Peritoneum (tissue), 1 donor: Measurements from ENCODE around the gene TRAPPC8.

DNA sequence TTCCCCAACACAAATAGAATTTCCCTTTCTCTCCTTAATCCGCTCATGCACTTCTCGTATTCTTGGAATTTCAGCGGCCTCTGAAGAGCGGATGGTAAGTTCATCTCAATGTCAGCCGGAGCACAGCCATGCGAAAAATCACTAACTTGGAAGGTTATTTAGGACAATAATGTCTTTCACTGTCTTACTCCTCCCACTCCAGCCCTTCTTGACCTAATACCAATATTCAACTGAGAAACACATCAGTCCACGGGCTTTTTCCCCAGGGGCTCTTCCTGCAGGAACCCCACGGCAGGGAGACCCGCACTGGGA, 126.6 kb downstream of the OSBPL1A start:
- PRO-cap, result no peak

GRCh38 chr18:25503519-25504060, 151.6 kb upstream of the ZNF521 start:
- PRO-cap, result no peak

DNA sequence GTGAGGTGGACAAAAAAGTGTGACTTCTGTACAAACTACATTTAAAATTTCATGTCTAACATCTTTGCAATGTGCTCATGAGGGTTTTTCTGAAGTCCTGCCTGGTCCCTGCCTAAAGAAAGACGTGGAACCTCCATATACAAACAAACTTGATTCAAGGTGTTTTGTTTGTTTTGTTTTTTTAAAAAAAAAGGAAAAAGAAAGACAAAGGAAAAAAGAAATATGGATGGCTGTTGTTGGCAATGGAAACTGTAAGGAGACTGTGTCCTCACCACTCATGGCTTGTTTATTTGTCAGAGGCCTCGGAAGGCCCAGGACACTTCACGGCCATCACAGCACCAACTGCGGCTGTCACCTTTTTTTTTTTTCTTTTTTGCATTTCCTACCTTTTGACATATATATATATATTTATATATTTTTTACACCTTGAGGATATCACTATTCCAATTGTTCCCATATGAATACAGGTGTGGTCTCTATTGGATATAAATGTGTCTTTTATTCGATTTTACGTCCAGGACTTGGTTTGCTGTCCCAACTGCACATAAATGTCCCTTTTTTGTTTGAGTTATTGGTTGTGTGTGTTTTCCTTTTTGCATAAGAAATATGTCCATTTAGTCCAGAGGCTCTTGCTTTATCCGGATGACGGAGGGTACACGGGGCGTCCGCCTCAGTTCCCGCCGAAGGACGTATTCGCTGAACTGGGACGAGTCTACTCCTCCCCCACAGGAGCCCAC, 93.1 kb downstream of the KCTD1 start:
- PRO-cap, result no peak

GRCh38 chr18:26501072-26501522, 47.3 kb downstream of the KCTD1 start:
- PRO-cap, result no peak

DNA sequence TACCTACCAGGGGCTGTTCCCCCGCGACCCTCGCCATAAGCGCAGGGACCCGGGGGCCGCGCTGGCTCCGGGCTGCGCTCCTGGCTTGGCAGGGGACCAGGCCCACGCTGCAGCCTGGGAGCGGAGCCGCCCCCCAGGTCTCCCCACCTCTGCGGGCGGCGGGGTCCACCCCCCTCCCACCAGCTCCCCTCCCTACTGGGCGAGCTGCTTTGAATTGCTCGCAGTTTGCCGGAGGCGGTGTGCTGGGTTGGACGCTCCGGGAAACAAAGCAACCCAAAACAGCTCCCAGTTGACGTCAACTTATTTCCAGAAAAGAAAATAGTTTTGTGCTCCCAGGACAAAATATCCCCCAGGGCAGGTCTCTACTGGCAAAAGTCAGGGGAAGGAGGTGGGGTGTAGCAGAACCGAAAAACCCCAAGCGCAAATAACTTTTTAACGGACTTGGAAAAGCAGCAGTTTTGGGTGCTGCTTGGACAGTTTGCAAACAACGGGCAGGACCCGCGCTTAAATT, 2.6 kb upstream of the KCTD1 start:
- PRO-cap, result no peak

DNA sequence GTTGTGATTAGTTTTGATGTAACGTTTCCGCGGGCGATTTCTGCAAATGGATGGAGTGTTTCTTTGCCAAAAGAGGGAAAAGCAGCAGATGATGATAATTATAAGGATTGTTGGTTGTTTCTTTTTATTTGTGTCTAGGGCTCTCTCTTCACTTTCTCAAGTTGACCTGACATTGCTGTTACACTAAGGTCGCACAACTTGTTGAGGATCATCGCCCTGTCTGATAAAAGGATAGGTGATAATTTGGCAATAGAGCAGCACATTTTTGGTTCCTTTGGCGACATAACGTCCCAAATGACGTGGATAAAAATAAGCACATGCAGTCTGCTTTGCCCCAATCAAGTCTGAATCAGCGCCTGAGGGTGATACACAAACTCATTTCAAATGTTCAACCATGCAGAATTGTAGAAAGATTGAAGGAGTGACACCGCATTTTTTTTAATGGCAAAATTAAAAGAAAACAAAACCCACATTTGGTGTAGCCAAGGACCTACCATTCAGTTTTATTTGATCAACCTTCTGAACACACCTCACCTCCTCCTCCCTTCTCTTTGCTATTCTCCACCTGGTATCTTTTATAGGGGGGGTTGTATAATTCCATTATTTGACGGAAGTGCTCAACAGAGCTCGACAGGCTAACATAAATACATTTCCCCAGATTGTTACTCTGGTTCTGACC, 109.6 kb upstream of the KCTD1 start:
- PRO-cap, result no peak

DNA sequence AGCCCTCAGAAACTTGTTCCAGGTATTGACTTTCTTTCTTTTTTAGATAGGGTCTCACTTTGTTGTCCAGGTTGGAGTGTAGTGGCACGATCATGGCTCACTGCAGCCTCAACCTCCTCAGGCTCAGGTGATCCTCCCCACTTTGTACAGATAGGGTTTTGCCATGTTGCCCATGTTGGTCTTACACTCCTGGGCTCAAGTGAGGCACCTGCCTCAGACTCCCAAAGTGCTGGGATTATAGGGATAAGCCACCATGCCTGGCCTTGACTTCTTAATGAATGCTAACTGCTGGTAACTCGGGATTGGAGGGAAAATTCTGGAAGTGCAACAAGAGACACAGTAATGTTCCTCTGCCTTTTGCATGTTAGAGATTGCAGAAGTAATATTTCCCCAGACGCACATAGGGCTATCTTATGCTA, 128.8 kb downstream of the AQP4 start:
- PRO-cap, result no peak

DNA sequence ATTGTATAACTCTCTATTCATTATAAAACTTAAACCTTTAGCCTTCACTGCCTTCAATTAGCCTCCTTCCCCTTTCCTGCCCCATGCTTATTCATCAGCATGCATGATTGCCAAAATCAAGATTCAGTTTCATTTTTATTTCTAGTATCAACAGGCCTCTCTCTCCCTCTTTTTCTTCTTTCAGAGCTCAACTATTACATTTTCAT, 113.1 kb downstream of the AQP4 start:
- PRO-cap, result no peak

DNA sequence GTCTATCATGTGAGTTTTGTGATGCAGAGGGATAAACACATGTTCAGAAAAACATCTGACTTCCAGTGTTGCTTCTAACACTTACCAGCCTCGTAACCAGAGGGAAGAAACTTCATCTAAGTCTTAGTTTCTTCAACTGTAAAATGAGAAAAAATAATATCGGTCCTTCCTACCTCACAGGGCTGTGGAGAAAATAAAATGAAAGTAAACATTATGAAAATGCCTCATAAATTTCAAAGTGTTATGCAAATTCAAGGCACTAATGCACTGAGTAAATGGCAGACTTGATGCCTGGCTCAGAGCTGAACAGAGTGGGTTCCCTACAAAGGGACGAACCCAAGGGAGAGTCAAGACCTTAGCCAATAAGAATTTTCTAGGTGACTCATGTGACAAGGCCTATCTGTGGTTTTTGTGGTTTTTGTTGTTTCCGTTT, 113.1 kb upstream of the AQP4 start:
- PRO-cap, result no peak

DNA sequence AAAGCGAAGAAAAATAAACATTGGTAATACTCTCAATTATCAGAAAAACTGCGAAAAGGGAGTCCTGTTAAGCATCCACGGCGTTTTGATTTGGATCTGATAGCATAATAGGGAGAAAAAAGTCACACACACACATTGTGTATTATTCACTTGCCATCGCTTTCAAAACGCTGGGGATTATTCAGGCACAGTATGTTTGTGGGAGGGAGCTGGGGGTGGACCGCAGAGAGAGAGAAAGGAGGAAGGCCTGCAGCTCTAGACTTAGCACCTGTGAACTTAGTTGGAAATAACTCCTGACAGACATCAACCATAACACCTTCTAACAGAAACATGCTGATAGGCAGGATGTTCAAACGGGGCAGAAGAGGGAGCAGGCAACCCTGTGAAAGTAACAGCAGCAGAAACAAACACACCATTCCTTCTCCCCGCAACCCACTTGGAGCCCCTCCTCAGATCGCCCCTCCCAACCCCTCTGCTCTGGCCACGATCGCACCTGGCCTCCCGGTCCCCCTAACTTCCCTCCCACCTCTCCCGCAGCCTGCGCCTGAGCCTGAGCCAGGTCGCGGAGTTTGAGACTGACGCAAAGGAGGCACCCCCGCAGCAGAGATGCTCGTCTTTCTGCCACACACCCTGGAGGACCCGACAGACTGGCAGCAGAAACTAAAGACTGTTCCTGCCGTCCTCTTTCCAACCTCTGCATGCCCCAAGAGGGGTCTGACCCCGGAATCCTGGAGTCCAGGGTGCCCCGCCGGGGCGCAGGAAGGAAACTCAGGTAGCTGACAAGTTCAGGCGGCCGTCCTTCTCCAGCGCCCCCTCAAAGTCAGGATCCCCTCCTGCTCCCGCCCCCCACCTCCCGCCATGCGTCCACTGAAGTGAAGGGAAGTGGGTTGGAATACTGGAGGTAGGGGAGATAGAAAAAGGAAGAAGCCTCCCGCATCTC, 782 bp downstream of the CHST9 start:
- PRO-cap, result no peak

DNA sequence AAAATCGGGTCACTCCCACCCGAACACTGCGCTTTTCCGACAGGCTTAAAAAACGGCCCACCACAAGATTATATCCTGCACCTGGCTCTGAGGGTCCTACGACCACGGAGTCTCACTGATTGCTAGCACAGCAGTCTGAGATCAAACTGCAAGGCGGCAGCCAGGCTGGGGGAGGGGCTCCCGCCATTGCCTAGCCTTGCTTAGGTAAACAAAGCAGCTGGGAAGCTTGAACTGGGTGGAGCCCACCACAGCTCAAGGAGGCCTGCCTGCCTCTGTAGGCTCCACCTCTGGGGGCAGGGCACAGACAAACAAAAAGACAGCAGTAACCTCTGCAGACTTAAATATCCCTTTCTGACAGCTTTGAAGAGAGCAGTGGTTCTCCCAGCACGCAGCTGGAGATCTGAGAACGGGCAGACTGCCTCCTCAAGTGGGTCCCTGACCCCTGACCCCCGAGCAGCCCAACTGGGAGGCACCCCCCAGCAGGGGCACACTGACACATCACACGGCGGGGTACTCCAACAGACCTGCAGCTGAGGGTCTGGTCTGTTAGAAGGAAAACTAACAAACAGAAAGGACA, 325.3 kb upstream of the CHST9 start:
- PRO-cap, result no peak

- PRO-cap, result no peak
Observed at GRCh38 chr18:27993332-27993680, 183.6 kb downstream of the CDH2 start.

DNA sequence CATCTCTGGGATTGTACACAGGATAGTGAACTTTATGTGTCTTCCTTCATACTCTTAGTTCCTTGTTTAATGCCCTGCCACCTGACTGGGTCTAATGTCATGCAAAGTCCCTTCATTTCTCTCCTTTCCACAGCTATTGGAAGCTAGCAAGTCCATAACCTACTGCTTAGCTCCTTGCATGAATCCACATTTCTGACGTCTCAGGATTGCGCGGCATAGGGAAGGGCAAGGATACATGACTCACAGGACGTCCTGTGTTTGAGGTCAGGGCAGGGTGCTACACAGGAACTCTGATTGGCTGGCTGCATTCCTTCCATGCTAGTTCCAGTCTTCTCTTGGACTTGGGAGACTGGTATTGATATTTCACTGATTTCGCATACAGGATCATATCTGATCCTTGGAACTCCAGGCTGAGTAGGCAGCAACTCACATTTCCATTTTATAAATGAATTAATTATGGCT, 137.9 kb downstream of the CDH2 start:
- PRO-cap, result no peak

- PRO-cap, result no peak
Observed at GRCh38 chr18:28147554-28148131, 29.3 kb downstream of the CDH2 start.

DNA sequence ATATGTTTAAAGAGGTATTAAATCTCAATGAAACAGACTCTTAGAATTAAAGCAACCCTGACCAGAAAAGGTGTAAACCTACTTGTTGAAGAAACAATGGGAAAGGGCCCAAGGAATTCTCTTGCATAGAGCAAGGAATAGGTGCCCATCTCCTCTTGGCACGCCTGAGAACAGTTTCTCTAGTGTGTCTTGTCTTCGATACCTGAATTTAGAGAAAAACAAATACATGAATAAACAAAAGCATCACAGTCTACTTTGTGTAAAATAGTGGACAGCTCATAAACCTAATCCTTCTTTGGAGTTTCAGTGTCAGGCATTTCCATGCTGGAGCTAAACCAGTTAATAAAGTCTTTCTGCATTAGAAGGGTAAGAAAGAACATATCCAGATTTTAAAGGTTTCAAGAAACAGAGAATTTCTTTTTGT, 13.1 kb downstream of the DSC3 start:
- PRO-cap, result no peak

GRCh38 chr18:31030800-31031331, 11.7 kb downstream of the DSC3 start:
- PRO-cap, result no peak

DNA sequence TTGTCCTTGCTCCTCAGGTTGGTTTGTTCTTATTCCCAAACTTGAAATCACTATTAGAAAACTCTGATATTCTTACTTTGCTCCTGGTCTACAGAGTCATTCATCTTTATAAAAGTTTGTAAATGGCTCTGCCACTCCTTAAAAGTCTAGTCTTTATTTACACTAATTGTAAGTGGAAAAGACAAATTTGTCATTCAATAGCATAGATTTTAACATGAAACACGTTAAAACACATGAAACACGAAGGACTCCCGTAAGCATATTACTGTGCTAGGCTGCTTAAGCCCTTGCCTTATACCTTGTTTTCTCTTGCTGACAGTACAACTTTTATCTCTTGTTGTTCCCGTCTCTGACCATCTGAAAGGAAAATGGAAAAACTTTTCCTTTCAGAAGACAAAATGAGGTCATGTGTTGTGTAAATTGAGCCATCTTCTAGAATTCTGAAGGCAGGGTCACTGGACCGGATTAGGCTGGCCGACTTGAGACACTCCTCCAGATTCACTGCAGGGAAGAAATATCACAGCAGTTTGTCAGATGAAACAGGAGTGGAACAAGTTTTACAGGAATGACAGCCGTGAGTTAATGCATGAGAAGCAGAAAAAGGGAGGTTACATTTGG, 5.5 kb downstream of the DSC1 start:
- PRO-cap, result no peak

- PRO-cap, result no peak
Observed at GRCh38 chr18:31241596-31242552, 76.1 kb upstream of the DSG1 start.

DNA sequence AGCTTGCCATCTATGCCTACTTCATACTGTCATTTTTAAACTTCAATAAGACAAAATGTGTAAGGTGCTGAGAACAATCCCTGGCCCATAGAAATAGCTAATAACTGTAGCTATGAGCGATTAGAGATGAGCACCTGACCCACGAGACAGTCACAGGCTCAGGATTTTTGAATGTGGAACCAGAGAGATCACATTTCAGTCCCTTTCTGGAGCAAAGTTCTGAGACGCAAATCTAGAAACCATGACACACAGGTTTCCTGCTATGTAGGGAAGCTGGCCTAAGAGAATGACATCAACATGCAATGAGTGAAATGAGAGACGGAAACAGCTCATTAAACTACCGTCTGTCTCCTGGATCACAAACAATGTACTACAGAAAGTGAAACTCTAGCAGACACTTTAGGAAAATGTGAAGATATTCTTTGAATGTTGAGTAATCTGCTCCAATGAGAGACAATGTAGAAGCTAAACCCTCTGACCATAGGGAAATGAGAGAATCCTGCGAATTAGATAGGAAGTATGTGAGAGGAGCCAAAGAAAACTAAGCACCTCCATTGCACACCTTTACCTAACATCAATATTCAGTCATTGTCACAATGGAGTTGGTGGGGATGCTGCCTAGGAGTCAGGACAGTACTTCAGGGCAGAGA, 25.5 kb downstream of the B4GALT6 start:
- PRO-cap, result no peak

- PRO-cap, result no peak
Observed at GRCh38 chr18:31942260-31943214, at the start of gene TRAPPC8. TRAPPC8 (minus strand) TSS chr18:31943128.